RPMI7951 (cell line): ENCODE data around the genes BTBD7 and ASB2.

GRCh38 chr14:92207012-92207544 is 85.3 kb downstream of the CPSF2 start:
- RAMPAGE, long total RNA, result no peak

DNA sequence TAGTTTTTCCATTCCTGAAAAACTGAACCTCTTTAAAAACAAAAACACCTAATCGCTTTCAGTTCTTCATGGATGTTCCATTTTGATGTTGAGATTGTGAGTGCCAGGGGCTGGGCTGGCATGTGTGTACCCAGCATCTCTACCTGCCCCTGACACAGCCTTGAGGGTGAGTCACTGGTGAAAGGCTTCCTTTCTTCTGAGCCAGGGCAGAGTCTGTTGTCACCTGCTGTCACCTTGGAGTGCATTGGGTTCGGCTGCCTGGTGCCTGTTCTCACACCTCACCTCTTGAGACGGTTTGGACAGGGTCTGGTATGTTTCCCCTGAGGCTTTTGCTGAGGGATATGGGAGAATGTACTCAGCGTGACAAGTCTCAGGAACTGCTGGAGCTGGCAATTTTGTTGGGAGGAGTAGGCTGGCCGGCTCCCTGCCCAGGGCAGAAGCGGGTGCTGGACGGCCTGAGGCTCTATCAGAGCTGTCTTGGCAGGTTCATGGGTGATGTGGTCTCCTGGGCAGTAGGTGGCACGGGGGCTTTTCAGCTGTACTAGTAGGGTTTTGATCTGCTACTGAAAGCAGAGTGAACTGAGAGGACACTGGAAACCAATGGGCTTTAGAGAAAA is 95.7 kb downstream of the RIN3 start:
- RAMPAGE, long total RNA, result no peak

GRCh38 chr14:92653317-92653816 is 95.1 kb downstream of the LGMN start:
- RAMPAGE, long total RNA, result no peak

DNA sequence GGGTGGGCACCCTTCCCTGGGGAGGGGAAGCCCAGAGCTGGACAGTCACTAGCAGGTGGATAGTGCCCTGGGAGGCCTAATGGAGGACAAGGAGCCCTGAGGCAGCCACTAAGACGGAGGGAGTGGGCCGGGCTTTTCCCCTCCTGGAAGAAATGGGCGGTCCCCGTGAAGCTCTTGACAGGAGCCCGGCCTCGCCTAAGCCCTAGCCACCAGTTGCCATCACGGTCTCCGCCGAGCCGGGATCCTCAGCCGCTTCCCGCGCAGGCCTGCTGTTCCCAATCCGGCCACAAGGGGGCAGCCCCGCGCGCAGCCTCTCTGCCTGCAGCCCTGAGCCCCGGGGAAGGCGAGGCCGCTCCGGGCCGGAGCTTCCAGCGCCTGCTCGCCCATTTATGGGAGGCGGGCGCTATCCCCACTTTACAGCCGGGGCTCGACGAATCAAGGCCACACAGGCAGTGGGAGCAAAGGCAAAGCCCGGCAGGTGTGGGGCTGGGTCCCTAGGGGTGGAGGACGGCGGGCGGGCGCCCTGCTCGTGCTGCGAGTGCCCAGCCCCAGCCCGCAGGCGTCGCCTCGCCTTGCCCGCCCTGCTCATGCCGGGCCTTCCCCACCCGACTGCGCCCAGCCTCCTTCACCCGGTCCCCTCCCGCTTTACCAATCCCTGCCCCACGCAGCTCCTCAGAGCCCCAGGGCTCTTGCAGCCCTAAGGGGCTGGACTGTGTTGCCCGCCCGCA is 61.5 kb downstream of the LGMN start:
- RAMPAGE, long total RNA, result no peak

DNA sequence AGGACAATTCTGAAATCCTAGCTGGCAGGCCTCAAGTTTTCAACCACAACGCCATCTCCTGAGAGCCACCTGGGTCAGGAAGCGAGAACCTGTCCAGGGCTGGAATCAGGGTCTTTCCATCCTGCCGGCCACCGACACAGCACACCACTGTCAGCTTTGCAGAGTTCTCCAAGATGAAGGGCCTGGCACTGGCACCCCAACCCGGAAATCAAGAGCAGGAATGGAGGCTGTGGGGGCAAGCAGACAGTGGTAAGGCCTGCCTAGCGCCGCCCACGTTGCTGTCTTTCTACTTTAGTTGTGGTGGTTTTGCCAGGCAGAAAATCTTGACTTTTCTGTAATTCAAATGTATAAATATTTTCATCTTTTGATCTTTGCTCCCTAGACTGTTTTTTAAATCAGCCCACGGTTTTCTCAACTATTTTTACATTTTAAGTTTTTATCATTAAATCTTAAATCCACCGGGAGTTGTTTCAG is 90.6 kb downstream of the ITPK1 start:
- RAMPAGE, long total RNA, result no peak

DNA sequence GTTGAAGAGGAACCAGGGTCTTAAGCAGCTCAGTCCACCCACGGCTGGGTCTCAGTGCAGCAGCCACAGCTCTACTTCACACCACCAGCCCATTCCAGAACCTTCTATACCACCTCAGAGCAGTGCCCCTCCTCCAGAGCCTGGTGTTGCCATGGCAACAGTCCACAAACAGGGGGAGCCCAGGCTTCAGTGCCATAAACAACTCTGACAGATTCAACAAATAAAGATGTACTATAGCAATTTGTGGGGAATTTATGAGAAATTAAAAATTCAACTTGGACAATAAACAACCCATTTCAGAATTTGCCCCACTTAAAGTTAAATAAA is 59.2 kb downstream of the ITPK1 start:
- RAMPAGE, long total RNA, result no peak

DNA sequence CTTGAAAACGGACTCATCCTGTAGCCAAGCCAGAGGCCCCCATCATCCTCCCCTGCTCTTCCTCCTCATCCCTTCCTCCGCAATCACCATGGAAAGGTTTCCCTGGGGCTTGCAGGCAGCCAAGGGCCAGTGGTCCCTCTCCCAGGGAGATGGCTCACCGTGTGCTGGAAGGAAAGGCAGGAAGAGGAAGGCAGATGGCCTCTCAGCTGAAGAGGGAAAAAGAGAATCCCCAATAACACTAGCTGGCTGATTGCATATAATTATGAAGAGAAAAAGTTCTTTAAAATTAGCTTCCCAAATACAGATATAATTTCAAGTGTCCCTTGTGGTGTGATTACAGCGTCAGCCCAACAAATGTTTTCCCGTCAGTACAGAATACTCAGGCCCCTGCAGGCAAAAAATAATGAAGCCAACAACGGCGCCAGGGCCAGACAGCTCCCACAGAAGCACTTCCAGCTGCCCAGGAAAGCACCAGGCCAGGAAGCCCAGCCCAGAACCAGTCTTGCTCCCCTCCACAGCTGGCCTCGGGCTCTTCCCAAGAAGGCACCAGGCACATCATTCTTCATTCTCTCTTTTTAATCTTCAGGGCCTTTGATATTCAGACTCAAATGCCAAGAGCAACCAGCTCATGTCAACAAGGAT is 24.7 kb downstream of the ITPK1 start:
- RAMPAGE, long total RNA, result no peak

- RAMPAGE, long total RNA, result no peak
Observed at GRCh38 chr14:93104772-93105849, 10.6 kb downstream of the ITPK1 start.

GRCh38 chr14:93135253-93135935 is 19.7 kb upstream of the ITPK1 start:
- RAMPAGE, long total RNA, result no peak

DNA sequence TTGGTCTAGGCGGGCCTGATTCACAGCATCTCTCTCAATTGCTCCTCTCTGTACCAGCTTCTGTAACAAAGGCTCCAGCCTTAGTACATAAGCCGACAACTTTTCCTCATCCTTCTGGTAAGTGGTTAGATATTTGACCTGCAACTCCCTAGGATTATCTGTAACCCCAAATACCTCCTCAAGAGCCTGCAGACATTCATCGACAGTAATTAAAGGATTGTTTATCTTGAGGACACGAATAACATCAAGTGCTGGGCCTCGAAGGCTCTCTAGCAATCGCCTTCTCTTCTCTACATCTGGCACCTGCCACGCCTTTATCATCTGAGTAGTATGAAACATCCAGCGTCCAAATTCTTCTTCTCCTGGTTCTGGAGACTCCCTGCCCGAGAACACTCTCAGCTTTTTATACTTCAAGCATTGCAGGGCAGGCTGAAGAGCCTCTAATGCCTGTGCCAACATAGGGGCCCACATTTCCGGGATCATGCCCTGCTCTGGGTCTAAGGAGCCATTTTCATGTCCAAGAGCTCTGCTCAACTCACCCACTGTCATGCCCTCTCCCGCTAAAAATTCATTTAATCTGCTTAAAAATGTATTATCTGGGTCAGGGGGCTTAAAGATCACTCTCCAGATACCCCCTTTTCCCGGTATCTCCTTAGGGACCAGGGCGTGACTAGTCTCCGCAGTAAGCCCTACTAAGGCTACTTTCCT is 1.2 kb downstream of the MOAP1 start:
- RAMPAGE, long total RNA, result no peak

DNA sequence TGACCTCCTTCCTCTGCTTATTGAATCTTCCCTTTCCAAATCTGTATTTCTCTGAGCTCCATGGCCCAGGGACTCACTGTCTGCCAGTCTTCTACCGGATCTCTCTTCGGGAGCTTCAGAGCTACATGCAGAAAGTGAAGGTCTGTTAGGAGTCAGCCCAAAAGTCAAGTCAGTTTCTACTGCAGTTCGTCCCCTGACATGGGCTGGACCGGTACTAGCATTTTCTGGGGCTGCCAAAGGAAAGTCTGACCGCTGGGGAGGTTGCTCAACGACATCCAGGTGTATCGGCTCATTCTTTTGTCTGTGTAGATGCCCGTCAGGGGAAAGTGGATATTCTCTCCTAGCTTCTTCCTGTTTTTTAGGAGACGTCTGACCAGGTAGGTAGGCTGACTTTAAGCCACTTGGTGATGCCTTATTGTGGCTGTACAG is 35.3 kb downstream of the UBR7 start:
- RAMPAGE, long total RNA, result no peak

DNA sequence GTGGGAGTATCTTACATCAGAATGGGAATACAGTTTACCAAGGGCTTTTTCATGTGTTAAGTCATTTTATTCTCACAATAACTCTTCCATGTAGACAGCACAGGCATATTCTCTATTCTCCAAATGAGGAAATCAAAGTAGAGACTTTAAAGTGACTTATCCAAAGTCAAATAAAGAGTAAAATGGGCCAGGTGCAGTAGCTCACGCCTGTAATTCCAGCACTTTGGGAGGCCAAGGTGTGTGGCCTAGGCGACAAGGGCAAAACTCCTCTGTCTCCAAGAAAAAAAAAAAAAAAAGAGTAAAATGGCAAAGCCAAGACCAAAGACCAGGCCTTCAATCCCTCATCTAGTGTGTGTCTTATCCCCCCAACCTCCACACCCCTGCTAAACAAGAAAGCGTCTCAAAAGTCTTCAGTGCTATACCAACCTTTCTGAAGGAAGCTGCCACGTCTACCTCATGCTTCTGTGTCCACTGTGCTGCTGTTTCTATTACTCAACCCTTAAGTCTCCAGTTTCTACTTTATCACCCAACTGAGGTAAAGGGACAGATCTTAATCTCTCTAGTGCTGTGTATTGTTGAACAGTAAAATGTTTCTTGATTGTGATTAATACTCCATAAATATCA is 23.6 kb downstream of the BTBD7 start:
- RAMPAGE, long total RNA, result no peak

- RAMPAGE, long total RNA, result no peak
Observed at GRCh38 chr14:93332703-93333645, at the start of gene BTBD7. Gene BTBD7 (minus strand): TSS chr14:93333036.

- RAMPAGE, long total RNA, result no peak
Observed at GRCh38 chr14:93748141-93749168, 39.8 kb downstream of the PRIMA1 start.

- RAMPAGE, long total RNA, result no peak
Observed at GRCh38 chr14:93750687-93751250, 37.5 kb downstream of the PRIMA1 start.

GRCh38 chr14:93975829-93976950 is at the start of gene ASB2:
Gene ASB2 (minus strand): TSS chr14:93976570.
- RAMPAGE, long total RNA, result no peak

- RAMPAGE, long total RNA, result no peak
Observed at GRCh38 chr14:93976951-93977547, 679 bp upstream of the ASB2 start.

DNA sequence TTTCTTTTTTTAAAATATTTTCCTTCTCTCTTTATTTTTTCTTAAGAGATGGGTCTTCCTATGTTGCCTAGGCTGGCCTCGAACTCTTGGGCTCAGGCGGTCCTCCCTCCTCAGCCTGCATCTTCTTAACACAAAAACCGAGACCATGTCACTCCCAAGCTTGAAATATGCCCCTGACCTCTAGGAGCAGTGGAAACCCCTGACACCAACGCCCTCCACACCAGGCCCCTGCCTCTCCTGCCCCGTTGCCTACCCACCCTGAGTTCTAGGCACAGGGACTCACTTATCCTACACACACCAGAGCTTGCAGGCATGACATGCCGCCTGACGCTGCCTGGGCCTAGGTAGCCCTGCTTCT is 15.3 kb downstream of the OTUB2 start:
- RAMPAGE, long total RNA, result no peak

DNA sequence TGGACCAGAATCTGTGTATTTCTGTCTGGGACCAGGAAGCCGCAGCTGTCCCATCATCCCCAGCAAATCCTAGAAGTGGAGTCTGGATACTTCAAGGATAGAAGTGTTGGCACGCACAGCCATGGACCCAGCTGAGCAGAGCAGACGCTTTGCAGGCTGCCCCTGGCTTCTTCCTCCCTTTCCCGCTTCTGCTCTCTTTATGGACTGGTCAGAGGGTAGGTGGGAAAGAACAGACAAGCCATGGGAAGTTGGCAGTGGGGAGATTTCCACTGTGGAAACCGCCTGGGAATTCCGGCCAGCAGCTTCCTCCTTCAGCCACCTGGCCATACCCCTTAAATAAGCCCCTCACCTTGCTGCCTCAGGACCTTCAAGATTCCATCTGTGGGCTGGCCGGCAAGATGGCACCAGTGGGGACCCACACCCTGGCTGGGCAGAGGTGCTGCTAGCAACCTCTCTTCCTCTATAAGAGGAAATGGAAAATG is 20.6 kb downstream of the OTUB2 start:
- RAMPAGE, long total RNA, result no peak

DNA sequence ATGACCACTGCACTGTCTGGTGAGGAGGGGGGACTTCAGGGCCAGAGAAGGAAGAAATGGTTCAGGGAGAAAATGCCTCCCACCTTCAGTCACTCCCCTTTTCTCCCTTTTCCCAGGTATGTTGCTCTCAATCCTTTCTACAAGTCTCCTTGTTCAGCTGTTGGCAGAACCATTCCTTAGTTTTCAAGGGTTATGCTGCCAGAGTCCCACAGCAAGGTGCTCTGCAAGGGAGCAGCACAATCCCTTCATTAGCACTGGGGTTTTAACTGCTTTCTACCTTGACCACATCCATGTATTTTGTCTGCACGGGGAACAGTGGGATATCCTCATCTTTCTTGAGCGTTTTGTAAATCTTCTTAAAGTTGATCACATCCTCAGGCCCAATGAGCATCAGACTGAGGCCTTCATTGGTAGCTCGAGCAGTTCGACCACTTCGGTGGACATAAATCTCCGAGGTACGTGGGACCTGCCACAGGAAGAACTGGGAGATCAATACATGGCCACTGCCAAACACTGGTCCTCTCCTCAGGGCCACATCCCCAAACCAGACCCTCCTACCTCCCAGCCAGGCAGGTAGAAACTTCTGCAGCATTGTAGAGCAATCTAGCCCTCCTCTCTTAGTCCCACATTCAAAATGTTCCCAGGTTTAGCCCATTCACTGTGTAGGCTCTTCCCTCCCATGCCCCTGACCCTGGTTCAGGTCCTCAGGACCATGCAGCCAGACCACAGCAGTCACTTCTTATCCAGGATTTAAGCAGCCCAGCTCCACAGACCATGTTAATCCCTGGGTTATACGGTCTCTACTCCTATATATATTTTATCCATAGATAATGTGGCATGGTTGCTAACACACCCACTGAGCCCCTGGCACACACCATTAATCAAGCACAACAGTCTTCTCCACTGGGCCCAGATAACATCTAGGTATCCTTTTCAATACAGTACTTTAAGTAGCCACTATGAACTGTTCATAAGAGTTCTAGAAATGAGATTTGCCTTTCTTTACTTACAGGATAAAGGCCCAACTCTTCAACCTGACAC is 26.0 kb downstream of the DDX24 start:
- RAMPAGE, long total RNA, result no peak